Aorta (tissue), 1 donor: ENCODE data around the gene ALPP.

GRCh38 chr2:231614644-231615099 is 22.0 kb downstream of the TEX44 start:
- PRO-cap = no peak

DNA sequence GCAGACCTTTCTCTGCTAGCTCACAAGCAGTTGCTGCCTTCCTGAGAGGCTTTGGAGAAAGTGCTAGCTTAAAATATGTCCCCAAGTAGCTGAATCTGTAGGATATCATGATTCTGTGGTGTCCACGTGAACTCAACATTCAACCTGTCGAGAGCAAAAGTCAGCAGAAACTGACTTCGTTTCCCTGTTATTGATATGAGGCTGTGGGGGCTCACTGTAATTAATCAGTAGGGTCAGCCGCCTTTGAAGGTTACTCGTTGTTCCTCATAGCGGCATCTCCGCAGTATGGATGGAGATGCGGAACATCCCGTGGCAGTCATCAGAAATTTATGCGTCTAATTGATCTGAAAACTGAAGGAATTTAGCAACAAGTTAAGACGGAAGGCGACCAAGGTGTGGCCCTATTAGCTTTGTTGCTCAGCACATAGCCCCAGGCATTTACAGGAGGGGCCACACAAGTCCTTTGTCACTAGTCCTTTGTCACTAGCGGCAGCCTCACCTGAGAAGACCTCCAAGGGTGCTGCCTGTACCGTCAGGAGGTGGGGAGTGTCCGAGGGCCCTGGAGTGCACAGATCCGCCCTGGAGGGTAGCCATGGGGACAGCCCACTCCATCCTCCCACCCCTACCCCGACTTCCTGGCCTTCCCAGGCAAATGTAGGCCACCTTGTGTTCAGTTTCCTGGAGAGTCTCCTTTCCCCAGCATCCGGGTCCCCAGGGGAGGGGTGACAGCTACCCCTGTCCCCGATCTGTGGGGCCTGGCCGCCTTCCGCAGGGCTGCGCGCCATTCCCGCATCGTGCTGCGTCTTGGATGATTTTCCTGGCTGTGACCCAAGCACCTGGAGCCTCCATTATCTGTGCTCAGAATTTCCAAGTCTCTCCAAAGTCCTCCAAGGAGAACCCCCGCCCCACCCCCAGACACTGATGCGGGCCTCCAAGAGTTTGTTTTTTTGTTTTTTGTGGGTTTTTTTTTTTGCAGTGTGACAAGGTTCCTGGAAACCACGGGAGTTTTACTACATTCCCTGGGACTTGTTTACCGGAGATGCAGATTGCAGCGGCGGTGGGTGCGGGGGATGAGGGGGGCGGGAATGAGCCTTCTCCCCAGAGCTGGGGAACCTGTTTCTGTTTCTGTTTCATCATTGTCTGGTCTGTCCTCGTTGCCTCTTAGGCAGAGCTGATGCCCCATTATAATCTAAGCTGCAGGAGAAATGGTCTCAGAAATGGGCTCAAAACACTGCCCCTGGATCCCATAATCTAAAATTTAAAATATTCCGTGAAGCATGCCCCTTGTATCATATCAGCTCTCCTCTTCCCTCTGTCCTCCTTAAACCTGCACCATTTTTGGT is 28.5 kb downstream of the TEX44 start:
- PRO-cap = no peak

DNA sequence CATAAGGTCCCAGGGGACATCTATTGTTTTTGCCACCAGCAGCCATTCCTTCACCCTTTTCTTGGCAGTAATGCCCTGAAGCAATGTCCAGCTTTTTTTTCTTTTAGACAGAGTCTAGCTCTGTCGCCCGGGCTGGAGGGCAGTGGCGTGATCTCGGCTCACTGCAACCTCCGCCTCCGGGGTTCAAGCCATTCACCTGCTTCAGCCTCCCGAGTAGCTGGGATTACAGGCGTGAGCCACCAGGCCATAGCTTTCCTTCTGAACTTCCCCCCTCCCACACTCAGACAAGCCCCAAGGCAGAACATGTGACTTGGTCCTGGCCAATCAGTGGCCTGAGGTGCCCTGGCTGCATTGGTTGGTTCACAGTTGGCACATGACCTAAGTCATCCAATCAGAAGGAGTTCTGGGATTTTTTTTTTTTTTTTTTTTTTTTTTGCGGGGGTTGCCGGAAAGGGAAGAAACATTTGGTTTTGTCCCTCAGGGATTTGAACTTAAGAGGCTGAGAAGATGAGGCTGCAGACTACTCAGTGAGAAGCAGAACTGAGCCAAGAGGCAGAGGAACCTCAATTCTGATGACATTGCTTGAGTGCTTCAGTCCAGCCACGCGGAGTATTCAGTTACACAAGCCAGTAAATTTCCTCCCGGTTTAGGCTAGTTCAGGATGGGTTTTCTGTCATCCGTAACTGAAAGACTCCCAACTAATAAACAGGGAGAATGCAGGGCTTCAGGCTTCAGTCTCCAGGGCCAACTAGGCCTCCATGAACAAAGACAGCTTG is 8.9 kb downstream of the PTMA start:
- PRO-cap = no peak

GRCh38 chr2:232134459-232134968 is 173.0 kb downstream of the DIS3L2 start:
- PRO-cap = no peak

GRCh38 chr2:232378433-232379008 is at the start of gene ALPP:
ALPP (plus strand) TSS chr2:232378751.
- PRO-cap = no peak

DNA sequence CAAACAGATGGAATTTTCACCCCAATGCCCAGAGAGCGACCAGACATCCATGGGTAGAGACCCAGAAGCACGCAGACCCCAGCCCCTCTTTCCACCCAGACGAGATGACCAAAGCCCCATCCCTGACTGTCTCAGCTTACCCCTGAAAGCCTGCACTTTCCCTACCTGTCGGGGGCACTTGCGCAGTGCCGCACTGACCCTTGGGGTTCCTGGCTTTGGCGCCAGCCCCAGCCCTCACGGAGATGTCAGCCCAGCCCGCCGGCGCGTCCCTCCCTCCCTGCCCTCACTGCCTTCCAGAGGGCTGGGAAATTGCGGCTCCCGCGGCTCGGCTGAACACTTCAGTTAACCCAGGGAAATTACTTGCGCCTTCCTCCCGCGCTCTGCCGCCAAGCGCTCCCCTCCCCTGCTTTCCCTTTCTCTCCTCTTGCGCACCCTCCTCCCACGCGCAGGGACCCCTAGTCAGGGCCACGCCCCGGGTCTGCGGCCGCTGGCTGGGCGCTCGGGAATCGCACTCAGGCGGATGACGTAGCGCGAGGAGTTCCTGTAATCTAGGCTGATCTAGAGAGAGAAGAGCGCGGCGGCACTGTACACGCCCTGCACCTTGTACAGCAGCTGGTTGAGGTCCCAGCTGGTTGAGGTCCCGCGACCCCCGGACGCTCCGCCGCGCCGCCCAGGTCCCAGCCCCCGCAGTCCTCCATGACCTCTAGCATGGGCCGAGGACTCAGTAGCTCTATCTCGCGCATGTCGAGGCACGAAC is 12.1 kb downstream of the ALPG start:
- PRO-cap = no peak

- PRO-cap = no peak
Observed at GRCh38 chr2:232420535-232421725, 14.3 kb downstream of the ALPG start.

GRCh38 chr2:232501599-232502059 is 14.0 kb upstream of the ECEL1 start:
- PRO-cap = no peak

- PRO-cap = no peak
Observed at GRCh38 chr2:232502646-232503951, 15.5 kb upstream of the ECEL1 start.

- PRO-cap = no peak
Observed at GRCh38 chr2:232539878-232540110, 302 bp downstream of the CHRNG start.

GRCh38 chr2:232549667-232549998 is 724 bp downstream of the TIGD1 start:
- PRO-cap = no peak

- PRO-cap = no peak
Observed at GRCh38 chr2:232570945-232571357, 20.5 kb downstream of the EIF4E2 start.

- PRO-cap = no peak
Observed at GRCh38 chr2:232628485-232629522, 4.6 kb upstream of the EFHD1 start.

DNA sequence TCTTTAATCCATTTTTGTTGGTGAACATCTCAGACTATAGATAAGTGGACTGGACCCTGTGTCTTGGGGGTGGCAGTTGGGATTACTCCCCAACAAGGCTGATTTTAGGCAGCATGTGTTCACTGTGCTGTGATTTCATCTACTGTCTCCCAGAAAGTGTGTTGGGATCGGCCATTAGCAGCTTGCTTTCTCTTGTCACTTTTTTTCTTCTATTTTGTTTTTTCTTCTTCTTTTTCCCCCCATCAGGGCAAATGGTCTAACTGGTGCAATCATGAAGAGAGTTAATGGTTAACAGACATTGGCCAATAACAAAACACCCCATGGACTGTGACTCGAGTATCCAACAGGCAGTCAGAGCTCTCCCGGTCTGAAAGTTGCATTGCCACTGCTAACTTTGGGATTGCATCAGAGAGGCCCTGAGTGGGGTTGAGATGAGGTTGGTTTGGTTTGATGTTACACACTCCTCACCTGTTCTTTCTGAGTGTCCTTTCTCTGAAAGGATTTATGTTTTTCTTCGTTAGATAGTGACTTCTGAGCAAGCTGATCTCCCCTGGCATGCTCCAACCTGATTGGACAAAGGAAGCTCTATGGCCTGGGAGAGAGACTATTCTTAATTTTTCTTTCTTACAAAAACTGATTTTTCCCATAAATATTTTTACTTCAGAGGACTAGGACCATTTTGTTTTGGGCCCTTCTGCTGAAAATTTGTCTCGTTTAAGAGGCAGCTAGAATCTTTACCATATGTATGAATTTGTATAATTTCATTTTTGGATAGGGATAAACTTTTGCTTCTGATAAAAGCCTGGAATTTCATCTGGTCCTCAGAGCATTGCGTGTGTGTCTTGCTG is 12.8 kb upstream of the SNORC start:
- PRO-cap = no peak

DNA sequence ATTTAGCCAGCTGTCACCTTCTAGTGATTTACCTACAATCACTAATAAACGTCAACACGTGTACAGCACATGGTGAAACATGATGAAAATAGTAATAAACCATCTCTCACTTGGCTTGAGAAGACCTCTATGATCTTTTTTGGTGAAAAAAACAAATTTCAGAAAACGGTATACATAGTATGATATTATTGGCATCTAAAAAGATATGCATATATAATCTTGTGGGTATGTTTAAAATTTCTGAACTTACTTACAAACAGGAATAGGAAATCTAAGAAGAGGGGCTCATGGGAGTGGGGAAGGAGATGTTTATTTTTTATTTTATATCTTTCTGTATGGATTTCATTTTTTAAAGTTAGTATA is 16.8 kb downstream of the INPP5D start:
- PRO-cap = no peak

GRCh38 chr2:233083148-233084296 is 23.4 kb downstream of the INPP5D start:
- PRO-cap = no peak

- PRO-cap = no peak
Observed at GRCh38 chr2:233455810-233456439, 101.6 kb downstream of the DGKD start.

GRCh38 chr2:233468574-233469014 is 98.0 kb downstream of the USP40 start:
- PRO-cap = no peak

DNA sequence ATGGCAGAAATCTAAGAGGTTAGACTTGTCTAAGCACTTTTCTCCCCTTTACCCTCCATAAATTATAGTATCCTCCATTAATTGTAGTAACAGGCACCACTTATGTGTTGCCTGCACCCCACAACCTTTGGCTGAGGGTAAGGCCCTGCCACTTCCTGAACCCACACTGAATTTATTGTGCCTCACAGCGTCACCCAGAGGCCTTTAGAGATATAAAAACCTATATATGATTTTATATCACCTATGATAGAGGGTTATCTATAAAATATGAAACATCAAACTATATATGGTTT is 2.6 kb downstream of the UGT1A9 start:
- PRO-cap = no peak

- PRO-cap = no peak
Observed at GRCh38 chr2:233693031-233693492, 372 bp downstream of the UGT1A6 start.